ENCODE measurements around a stretch of chr2.

GRCh38 chr2:237117948-237118432 is 32.3 kb downstream of the COPS8 start:
- PRO-cap: no peak
CAGE:
- cytosol, long polyA plus RNA: no peak
- long polyA plus RNA: no peak
- nucleus, long polyA plus RNA: no peak

GRCh38 chr2:237126465-237127386 is 41.0 kb downstream of the COPS8 start:
- PRO-cap: no peak
CAGE:
- cytosol, long polyA plus RNA: no peak
- long polyA plus RNA: no peak
- nucleus, long polyA plus RNA: no peak

GRCh38 chr2:237171066-237172018 is 85.7 kb downstream of the COPS8 start:
- PRO-cap: no peak
CAGE:
- cytosol, long polyA plus RNA: no peak
- long polyA plus RNA: no peak
- nucleus, long polyA plus RNA: no peak

DNA sequence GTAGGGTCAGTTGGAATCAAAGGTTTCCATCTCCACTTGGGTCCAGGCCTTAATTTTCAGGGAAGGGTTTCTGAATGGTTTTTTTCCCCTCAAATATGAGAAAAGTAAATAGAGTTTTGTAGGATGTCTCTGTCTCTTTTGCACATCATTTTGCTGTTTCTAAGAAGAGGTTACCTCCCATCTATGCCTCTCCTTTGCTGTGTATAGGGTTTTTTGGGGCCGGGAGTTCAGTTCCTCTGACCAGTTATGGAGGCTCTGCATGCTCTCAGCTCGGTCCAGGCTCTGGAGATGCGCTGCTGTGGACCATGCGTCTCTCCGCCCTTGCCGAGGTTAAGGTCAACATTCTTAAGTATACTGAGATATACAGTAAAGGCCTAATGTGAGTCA is 98.3 kb downstream of the COPS8 start:
- PRO-cap: no peak
CAGE:
- cytosol, long polyA plus RNA: start-site peak on the minus strand centred at position 306 of the sequence, 72 bp wide, 25 and 18 reads in 2 replicates
- long polyA plus RNA: no peak
- nucleus, long polyA plus RNA: no peak

DNA sequence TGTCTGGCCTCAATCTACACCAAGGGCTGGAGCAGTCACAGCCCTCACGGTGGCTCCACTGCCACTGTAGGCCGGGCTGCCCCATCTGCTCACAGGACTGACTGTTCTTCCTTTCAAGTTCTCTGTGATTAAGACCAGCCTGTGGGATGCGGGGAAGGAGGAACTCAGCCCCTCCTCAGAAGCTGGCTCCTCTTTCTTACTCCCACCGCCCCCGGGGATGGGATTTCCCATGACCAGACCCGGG is 106.0 kb downstream of the COPS8 start:
- PRO-cap: no peak
CAGE:
- cytosol, long polyA plus RNA: no peak
- long polyA plus RNA: no peak
- nucleus, long polyA plus RNA: no peak

- PRO-cap: no peak
CAGE:
- cytosol, long polyA plus RNA: no peak
- long polyA plus RNA: no peak
- nucleus, long polyA plus RNA: no peak
These were observed 42.2 kb downstream of the COL6A3 start for GRCh38 chr2:237371670-237372164.

DNA sequence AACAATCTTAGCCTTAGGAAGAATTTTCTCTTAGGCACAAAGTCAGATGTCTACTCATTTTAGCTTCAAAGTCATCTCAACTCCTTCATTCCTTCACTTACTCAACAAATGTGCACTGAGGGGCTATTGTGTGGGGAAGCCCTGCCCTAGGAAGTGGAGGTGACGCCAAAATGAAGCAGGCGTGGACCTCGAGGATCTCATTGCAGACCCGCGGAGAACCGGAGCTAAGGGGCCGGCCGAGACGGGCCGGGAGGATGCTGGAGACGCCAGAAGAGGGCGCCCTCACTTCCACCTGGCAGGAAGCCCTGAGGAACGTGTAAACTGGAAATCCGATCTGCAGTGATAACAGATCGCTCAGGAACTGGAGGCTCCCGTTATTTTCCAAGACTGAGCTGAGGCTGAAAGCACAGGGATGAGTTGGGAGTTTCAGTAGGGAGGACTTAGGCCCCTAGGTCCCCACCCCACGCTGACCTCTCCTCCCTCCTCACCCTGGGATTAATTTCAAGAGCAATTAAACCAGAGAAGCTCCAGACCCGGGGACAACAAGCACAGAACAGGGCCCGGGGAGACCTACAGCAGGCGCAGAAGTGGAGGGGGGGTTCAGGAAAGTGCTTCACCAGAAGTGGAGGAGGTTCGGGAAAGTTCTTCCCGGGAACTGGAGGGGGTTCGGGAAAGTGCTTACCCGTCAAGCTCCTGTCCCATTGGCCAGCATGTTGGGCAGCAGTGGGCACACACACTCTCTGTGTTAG is 7.7 kb upstream of the COL6A3 start:
- PRO-cap: no peak
CAGE:
- cytosol, long polyA plus RNA: no peak
- long polyA plus RNA: no peak
- nucleus, long polyA plus RNA: no peak

DNA sequence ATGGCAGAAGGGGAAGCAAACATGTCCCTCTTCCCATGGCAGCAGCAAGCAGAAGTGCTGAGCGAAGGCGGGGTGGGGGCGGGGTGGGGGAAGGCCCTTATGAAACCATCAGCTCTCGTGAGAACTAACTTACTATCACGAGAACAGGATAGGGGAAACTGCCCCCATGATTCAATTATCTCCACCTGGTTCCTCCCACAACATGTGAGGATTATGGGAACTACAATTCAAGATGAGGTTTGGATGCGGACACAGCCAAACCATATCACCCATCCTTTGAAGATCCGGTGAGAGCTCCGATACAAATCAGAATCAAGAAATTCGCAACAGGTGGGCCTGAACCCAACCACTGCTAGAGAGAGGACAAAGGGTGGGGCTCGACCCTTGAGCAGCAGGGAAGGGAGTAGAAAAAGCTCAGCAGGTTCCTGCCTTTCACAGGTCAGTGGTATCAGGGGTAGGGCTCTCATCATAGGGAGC is 17.5 kb upstream of the MLPH start:
- PRO-cap: no peak
CAGE:
- cytosol, long polyA plus RNA: no peak
- long polyA plus RNA: no peak
- nucleus, long polyA plus RNA: no peak

- PRO-cap: no peak
CAGE:
- cytosol, long polyA plus RNA: no peak
- long polyA plus RNA: no peak
- nucleus, long polyA plus RNA: no peak
These were observed 4.8 kb upstream of the MLPH start for GRCh38 chr2:237482036-237482853.

GRCh38 chr2:237496999-237497403 is 9.9 kb downstream of the MLPH start:
- PRO-cap: no peak
CAGE:
- cytosol, long polyA plus RNA: no peak
- long polyA plus RNA: no peak
- nucleus, long polyA plus RNA: no peak

DNA sequence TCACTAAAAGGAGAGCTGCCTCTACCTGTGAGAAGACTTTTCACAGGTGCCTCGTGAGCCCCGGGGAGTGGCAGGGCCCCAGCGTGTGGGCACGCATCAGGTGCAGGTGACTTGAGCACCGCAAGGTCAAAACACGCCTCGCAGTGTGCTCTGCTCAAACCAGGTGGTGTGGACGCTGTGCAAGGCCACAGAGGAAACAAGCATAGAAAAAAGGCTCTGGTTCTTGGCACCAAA is 10.3 kb downstream of the MLPH start:
- PRO-cap: no peak
CAGE:
- cytosol, long polyA plus RNA: no peak
- long polyA plus RNA: no peak
- nucleus, long polyA plus RNA: no peak

DNA sequence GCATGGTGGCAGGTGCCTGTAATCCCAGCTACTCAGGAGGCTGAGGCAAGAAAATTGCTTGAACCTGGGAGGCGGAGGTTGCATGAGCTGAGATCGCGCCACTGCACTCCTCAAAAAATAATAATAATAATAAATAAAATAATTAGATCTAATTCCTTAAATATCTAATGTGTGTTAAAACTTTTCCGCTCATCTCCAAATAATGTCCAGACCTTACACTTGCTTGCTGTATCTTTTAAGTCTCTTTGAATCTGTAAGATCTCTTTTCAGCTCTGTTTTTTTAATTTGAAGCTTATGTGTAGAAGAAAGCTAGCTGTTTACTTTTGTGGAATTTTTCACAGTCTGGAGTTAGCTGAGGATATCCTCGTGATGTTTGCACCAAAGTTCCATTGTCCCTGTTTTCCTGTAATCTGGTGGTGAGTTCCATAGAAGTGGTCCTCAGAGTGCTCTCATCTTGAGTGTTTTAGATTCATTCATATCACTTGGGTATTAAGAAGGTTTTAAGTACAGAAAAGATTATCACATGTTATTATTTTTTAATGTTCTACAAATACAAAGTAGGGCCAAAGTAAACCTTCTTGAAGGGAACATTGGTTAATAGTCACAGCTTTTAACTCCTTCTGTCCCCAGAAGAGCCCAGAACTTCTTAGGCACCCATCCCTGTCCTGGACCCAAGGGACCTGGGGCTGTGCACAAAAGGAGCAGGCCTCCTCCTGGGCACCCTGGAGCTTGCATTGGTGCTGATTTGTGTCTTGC is 14.8 kb downstream of the MLPH start:
- PRO-cap: no peak
CAGE:
- cytosol, long polyA plus RNA: no peak
- long polyA plus RNA: no peak
- nucleus, long polyA plus RNA: no peak

DNA sequence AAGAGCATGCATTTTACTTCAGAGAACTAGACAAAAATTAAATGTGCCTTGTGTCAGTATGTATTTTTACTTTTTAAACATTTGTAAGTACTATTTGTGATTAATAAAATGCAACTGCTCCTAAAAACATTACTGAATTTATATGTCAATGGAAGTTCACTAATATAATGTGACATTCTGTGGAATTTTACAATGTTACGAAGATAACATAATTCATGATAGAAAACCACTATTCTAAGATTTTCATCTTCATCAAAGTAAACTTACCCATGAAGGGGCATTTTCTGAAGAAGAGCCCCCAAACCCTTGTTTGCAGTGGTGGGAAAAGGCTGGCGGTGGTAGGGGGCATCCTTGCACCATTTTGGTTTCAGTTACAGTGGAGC is 29.3 kb downstream of the LRRFIP1 start:
- PRO-cap: no peak
CAGE:
- cytosol, long polyA plus RNA: no peak
- long polyA plus RNA: no peak
- nucleus, long polyA plus RNA: no peak

GRCh38 chr2:237660547-237660884 is 33.1 kb downstream of the LRRFIP1 start:
- PRO-cap: no peak
CAGE:
- cytosol, long polyA plus RNA: no peak
- long polyA plus RNA: no peak
- nucleus, long polyA plus RNA: no peak

DNA sequence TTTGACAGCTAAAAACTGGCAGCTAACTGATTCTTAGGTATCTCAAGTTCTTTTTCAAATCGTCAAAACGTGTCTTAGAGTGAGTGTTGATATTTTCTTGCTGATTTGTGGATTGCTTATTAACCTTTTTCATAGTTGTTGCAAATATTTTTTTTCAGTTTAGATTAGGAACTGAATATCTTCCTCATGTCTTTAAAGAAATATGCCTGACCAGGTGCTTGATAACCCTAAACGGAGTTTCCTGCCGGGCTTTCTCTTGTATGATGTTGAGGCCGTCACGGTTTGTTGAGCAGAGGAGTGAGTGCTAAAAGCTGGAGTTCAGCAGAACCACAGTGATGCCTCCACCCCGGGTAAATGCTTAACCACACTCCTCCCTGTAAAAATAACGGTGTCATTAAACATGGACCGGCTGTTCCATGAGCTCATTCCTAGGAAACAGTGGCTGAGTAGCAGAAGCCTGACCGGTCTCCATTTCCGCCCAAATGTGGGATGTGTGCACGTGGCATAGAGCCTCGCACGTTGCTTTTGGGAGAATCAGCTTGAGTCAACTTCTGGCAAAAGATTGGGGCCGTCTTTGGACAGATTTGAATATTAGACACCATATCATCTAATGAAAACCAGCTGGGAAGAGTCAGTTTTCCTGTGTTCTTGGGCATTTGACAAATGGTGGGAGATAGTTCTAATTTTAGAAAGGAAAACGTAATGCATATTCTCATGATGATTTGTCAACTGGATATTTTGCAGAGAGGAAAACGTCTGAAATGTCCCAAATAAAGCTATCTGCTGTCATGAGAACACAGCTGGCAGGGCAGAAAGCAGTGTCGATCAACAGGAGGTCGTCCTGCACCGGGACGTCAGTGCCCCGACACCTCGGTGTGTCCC is 42.2 kb downstream of the LRRFIP1 start:
- PRO-cap: no peak
CAGE:
- cytosol, long polyA plus RNA: no peak
- long polyA plus RNA: no peak
- nucleus, long polyA plus RNA: no peak

DNA sequence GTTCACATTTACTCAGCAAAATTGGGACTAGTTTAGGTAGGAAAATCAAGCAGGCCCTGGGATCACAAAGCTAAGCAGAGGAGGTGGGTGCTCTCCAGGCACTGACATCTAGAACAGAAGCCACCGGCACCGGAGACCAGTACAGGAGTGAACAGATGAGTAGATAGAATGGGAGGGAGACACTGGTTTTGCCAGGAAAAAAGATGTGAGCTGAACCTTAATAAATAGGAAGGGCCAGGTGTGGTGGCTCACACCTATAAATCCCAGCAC is 68.2 kb upstream of the RBM44 start:
- PRO-cap: no peak
CAGE:
- cytosol, long polyA plus RNA: no peak
- long polyA plus RNA: no peak
- nucleus, long polyA plus RNA: no peak

GRCh38 chr2:237864018-237864911 is 4.8 kb downstream of the RAMP1 start:
- PRO-cap: no peak
CAGE:
- cytosol, long polyA plus RNA: no peak
- long polyA plus RNA: no peak
- nucleus, long polyA plus RNA: no peak

GRCh38 chr2:237885847-237886420 is 26.5 kb downstream of the RAMP1 start:
- PRO-cap: no peak
CAGE:
- cytosol, long polyA plus RNA: no peak
- long polyA plus RNA: no peak
- nucleus, long polyA plus RNA: no peak

DNA sequence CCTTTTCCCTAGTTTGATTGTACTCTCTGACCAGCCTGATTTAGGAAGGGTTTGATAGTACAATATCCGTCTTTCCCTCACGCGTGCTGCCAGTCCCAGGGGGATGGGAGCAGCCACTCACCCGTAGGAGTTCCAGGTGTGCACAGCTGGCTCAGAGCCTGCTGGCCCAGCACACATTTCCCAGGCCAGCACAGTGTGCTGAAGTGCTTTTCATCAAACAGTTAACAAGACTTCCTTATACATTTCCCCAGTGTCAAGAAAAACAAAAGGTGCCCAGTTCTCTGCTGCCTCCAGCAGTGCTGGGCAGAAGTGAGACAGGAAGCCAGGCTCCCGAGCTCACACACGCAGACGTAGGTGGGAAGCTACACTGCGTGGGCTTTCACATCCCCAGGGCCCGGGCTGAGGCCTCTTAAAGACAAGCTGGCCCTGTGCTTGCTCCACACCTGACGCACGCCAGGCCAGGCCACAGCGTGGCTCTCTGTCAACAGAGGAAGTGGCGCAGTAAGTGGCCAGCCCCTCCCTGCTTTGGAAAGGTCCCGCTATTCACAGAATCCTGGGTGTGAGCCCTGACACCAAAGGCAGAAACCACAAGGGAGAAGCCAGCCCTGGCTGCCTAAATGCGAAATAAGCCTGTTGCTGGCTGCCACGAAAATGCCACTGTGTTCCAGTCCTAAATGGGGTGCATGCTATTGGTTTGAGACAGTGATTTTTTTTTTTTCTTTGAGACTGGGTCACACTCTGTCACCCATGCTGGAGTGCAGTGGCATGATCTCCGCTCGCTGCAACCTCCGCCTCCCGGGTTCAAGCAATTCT is 39.1 kb downstream of the RAMP1 start:
- PRO-cap: unidirectional peak, plus-strand start at position 92 of the sequence
CAGE:
- cytosol, long polyA plus RNA: no peak
- long polyA plus RNA: no peak
- nucleus, long polyA plus RNA: no peak

DNA sequence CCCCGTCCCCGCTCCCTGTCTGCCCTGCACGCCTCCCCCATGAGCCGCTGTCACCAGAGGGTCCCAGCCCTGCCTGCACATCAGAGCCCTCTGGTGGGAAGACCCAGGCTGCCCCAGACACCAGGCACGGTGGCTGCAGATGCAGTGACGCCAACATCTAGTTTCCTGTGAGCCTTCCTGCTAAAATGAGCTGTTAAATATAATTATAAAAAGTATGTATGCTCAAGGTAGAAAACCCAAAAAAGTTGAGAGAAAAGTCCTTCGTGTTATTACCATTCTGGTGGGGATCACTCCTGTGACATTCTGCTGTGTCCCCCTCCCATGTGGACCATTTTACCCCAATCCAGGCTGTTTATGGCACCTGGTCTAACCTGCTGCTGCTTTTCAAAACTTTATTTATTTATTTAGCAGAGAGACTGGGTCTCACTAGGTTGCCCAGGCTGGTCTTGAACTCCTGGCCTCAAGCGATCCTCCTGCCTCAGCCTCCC is 43.3 kb downstream of the RAMP1 start:
- PRO-cap: no peak
CAGE:
- cytosol, long polyA plus RNA: no peak
- long polyA plus RNA: no peak
- nucleus, long polyA plus RNA: no peak